ENCODE measurements around the genes OTP, SCAMP1 and BHMT.

DNA sequence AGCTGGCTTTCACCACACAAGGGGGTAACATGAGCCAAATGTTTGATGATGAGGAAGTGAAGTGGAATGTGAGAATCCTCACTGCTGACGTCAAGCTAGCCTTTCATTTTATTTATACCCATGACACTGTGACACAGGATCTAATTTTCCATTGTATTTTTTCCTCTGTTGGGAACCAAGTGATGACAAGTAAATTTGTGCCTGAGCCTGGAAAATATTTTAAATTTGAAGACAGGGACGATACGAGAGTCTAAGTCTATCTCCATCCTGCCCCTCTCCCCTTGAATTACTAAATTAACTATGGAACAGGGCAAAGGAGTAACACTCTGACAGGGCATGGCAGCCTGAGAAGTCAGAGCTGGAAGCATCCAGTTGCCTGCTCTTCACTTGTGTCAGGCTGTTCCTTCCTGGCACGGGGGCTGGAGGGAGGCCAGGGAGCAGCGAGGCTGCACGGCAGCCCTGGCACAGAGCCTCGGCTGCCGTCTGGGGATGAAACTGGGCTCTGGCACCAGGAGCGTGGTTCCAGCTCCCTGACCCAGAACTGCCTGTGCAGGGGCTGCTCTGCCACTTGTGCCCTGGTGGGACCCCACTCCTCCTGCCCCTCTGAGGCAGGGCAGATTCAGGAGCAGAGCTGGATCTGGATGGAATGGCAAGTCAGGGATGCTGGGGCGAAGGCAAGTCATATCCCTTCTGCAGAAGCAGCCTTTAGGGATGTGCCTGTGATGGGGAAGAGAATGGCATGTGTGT is 42.4 kb upstream of the PDE8B start:
- PRO-cap: bidirectional peak, plus-strand start at position 465 of the sequence, minus-strand start at position 394 of the sequence

GRCh38 chr5:77638642-77639133 is at the start of gene OTP:
Gene OTP, minus strand, starts transcription at chr5:77638713.
- PRO-cap: no peak

GRCh38 chr5:78295564-78296036 is 1.1 kb upstream of the AP3B1 start:
- PRO-cap: no peak

GRCh38 chr5:78345598-78346105 is 14.8 kb upstream of the SCAMP1 start:
- PRO-cap: no peak

GRCh38 chr5:78359546-78360693 is at the start of gene SCAMP1:
Gene SCAMP1, plus strand, starts transcription at chr5:78360617.
- PRO-cap: bidirectional peak, plus-strand start at chr5:78360592, minus-strand start at chr5:78360420

- PRO-cap: no peak
These were observed 141.9 kb downstream of the LHFPL2 start for GRCh38 chr5:78506745-78507012.

DNA sequence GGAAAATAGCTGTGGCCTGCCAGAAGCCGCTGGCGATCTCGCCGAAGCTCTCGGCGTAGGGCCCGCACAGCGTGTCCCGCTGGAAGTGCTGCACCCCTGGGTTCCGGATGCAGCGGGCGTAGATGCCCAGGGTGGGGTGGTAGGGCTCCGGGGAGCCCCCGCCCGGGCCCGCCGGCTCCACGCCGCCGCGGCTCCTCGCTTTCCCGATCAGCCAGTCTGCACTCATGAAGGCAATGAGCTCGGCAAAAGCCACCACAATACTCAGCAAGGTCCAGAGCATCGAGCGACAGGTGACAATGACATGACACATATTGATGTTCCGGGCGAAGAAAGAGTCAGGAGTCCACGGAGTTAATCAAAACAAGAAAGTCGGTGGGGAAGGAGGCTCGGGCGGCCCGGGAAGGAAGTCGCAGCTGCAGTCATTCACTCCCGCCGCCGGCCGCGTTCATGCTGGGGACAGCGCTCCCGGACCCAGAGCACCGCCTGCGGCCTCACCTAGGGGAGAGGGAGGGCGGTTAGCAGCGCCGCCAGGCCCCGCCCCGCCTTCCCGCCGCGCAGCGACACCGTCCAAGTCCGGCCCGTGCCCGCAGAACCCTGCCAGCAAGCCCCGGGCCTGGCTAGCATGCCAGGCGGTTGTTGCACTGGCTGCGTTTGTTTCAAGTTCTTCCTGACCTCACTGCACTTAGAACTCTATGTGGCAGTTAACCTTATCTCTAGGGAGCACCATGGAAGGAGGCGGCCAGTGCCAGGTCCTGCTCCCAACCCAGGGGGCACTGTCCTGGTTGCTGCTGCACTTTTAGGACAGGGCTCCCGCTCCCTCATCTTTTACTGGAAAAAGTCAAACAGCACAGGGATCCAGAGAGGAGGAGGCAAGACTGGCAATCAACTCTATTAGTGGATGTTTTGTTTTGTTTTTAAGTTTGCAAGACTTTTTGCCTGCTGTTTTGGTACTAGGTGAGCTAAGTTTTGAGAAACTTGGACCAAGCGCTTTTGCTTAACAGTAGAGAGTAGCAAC is 138.4 kb downstream of the LHFPL2 start:
- PRO-cap: no peak

GRCh38 chr5:78530392-78530947 is 118.1 kb downstream of the LHFPL2 start:
- PRO-cap: no peak

DNA sequence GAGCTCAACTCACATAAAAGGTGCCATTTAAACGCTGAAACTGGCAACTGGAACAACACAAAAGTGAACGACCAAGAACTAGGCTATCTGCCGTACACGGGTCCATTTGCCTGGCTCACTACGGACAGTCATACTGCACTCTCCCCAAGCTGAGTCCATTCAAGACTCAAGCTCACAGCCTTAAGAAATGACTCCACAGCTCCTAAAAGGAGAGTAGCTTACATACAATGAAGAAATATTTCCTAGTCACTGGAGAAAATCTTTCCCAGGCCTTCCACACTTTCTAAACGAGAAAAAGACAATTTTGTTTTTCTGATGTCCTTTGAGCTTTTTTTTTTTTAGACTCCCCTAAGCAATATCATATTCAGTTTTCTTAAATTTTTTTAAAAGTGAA is 71.1 kb downstream of the LHFPL2 start:
- PRO-cap: no peak

GRCh38 chr5:78639653-78640158 is 8.9 kb downstream of the LHFPL2 start:
- PRO-cap: no peak

- PRO-cap: no peak
These were observed 29.2 kb upstream of the LHFPL2 start for GRCh38 chr5:78677732-78678205.

DNA sequence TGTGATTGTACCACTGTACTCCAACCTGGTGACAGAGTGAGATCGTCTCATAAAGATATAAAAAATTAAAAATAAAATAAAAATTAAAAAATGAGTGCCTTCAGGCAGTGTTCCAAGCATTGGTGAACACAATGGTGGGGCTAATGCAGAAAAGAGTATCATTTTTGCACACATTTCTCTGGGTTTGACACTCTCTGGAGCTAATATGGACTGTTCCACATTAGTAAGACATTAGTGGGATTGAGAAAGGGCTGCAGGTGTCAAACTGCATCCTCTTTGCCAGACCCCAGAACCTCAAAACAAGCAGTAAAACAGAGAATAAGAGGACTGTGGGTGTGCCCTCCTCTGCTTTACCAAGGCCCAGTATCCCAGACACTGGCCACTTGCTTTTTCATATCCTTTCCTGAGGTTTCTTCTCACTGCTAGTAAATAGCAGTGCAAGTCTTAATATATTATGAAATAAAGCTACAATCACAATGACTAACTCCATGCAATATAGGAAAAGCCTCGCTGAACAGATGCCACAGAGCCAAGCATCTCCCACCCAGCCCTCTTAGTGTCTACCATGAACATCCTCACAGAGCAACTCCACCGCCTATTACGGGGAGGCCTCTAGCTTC is 130.5 kb upstream of the LHFPL2 start:
- PRO-cap: no peak

- PRO-cap: no peak
These were observed at the start of gene BHMT for GRCh38 chr5:79111426-79112108. Gene BHMT, plus strand, starts transcription at chr5:79111809.

- PRO-cap: no peak
These were observed 32.3 kb downstream of the BHMT start for GRCh38 chr5:79143824-79144486.

GRCh38 chr5:79450762-79451298 is 63.1 kb downstream of the HOMER1 start:
- PRO-cap: no peak

DNA sequence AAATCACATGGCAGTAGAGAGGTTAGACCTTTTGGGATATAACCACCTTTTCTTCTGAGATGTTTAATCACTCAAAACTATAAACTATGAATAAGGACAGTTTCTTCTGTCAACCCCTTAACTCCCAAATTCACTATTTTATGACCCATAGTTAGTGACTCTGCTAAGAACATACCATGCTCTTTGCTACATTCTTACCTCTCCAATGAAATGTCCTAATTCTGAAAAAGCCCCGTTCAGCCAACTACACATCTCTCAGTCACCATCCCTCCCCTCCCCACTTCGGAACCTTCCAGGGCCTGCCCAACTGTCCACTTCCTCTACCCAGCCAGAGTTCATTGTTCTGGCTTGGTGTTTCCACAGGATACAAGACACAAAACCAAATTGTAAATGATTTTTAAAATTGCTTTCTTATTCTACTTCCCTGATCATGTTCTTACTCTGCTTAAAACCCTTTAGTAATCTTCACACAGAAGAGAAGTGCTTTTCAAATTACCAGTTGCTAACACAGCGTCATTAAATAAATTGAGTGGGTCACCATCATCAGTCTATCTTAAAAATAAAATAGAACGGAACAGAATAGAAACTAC is 6.1 kb downstream of the HOMER1 start:
- PRO-cap: no peak

DNA sequence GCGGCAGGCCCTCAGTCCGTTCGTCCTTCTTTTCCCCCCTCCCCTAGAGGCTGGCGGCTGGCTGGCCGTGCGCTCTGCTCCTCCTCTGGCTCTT is 291 bp upstream of the HOMER1 start:
- PRO-cap: no peak

GRCh38 chr5:79695960-79696530 is 6.4 kb downstream of the CMYA5 start:
- PRO-cap: no peak

- PRO-cap: no peak
These were observed 7.6 kb downstream of the CMYA5 start for GRCh38 chr5:79697144-79697794.

- PRO-cap: no peak
These were observed 43.8 kb downstream of the CMYA5 start for GRCh38 chr5:79733490-79733802.

Measured in osteocyte (in vitro differentiated cells).